Right common carotid artery plus branches (tissue), 1 donor: Measurements from ENCODE around the genes ZNF25, ZNF33B and FXYD4.

- PRO-cap: bidirectional peak, plus-strand start at chr10:35195902, minus-strand start at chr10:35195740; bidirectional peak, plus-strand start at chr10:35196091, minus-strand start at chr10:35196150
Measured at GRCh38 chr10:35195479-35196640, 69.2 kb downstream of the CREM start.

DNA sequence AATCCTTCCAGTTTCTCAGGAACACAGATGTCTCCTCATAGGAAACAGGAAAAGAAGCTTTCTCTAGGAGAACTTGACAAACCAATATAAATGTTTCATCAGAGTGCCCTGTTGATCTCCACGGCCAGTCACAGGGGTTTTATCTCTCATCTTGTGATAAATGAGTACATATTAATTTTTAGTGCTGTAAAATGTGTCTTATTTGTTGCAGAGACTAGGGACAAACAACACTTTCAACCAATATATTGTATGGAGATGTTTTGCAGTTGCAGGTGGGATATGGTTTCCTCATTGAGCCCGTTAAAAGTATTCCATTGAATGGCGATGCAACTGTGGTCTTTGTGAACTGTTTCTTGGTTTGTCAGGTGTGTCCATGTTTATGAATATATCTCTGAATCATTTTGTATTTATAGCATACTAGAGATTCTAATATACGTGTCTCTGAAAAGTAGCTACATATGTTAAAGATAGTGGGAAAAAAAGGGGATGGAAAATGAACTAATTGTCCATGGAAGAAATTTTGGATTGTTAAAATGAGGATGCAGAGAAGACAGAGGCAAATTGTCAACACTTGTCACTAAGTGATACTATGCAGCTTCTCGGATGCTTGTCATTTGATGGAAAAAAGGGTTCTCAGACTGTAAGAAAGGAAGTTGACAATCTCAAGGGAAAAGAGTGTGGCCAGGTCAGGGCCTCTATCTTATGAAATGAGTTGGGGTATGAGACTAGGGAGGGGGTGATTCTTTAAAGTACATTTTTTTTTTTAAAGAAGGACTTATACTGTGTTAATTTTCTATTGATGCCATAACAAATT lies 38.2 kb downstream of the CCNY start:
- PRO-cap: no peak

DNA sequence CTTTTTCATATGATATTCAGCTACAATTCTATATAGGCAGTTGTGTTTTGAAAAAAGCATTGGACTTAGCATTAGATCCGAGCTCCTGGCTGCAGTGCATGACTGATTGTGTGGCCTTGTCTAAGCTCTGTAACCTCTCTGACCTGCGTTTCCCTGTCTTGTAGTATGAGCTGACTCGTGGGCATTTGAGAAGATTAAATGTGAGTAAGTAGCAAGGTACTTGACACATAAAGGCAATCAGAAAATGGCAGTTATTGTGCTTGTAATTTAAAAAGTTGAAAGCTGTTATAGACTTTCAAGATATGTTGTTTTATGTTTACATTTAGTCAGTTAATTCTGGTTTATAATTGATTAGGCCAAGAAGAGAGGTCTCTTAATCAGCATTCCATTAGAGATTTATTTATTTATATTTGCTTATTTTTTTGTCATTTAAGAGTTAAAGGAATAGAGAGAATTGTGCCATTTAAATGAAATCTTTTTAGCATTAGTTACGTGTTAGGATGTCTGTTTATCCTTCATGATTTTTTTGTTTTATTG lies 86.1 kb downstream of the CCNY start:
- PRO-cap: no peak

- PRO-cap: no peak
Measured at GRCh38 chr10:35449237-35450096, 113.2 kb downstream of the CCNY start.

- PRO-cap: no peak
Measured at GRCh38 chr10:35462380-35463026, 126.2 kb downstream of the CCNY start.

DNA sequence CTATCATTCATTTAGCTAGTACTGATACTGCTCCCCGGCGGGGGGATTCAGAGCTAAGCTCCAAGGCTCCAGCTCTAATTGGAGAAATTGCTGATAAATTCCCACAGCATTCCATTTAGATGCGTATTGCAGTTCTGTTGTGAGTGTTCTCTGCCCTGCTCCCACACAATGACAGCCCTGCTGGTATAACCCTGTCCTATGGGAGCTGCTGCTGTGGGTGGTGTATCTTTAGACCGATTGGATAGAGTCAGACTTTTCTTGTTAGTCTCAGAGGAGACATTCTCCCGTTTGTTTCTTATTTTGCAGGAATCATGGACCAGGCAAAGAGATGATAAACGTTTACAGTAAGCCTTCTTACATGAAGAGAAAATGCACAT lies 707.6 kb upstream of the FZD8 start:
- PRO-cap: unidirectional peak, minus-strand start at position 173 of the sequence

DNA sequence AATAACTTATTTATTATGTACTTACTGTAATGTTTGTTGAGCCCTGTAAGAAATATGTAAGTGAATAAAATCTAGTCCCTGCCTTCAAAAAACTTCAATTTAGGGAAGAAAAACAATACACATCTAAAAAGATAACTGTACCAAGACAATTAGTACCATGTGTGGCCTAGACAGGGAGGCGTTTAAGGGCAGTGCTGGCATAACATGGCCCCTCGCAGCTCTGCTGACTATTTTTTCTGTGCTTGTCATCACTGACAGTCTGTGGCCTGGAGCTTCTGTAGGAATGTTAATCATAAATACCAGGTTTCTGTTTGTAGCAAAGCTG lies 277.0 kb downstream of the ANKRD30A start:
- PRO-cap: no peak

GRCh38 chr10:37976046-37977069 lies at the start of gene ZNF25:
Gene ZNF25, minus strand, starts transcription at chr10:37976647.
- PRO-cap: bidirectional peak, plus-strand start at chr10:37976234, minus-strand start at chr10:37976236; bidirectional peak, plus-strand start at chr10:37976798, minus-strand start at chr10:37976546

DNA sequence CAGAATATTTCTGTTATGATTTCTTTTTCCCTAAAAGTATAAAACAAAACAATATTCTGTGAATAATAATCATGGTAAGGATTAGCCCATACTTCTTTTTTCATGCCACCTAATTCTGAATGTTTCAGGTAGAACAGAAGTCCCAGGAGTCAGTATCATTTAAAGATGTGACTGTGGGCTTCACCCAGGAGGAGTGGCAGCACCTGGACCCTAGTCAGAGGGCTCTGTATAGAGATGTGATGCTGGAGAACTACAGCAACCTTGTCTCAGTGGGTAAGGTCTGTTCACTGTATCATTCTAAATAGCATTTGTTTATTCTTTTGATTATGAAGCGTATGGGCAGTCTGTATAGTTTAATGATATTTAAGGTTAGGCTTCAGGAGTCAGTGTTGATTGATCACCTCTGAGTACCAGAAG lies 6.3 kb downstream of the ZNF33A start:
- PRO-cap: no peak

DNA sequence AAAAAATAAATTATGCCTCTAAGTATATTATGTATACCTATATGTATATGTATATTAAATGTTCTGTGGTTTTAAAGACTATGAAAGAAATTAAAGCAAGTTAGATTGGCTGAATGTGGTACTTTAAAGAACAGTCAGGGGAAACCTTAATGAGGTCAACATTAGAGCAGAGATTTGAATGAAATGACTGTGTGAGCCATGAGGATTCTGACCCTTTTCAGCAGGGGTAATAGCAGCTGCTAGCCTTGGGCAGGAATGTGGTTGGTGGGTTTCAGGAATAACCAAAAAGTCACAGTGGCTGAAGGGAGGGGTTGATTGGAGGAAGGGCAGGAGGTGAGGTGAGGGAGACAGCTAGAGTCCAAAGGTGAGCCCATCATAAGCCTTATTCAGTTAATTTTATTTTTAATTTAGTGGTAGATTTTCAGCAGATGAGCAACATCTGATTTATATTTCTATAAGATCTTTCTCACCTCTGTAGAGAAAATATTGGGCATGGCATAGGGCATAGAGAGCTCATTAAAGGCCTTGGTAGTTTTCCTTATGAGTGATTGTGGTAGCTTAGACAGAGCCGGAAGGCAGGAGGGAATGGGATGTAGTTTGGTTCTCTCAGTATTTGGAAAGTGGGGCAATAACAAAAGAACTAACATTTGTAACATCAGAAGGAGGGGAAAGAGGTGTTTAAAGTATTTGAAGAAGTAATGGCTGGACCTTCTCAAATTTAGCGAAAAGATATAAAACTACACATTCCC lies 7.8 kb downstream of the ZNF33A start:
- PRO-cap: no peak

GRCh38 chr10:38105873-38106529 lies 11.9 kb downstream of the ZNF37A start:
- PRO-cap: no peak

DNA sequence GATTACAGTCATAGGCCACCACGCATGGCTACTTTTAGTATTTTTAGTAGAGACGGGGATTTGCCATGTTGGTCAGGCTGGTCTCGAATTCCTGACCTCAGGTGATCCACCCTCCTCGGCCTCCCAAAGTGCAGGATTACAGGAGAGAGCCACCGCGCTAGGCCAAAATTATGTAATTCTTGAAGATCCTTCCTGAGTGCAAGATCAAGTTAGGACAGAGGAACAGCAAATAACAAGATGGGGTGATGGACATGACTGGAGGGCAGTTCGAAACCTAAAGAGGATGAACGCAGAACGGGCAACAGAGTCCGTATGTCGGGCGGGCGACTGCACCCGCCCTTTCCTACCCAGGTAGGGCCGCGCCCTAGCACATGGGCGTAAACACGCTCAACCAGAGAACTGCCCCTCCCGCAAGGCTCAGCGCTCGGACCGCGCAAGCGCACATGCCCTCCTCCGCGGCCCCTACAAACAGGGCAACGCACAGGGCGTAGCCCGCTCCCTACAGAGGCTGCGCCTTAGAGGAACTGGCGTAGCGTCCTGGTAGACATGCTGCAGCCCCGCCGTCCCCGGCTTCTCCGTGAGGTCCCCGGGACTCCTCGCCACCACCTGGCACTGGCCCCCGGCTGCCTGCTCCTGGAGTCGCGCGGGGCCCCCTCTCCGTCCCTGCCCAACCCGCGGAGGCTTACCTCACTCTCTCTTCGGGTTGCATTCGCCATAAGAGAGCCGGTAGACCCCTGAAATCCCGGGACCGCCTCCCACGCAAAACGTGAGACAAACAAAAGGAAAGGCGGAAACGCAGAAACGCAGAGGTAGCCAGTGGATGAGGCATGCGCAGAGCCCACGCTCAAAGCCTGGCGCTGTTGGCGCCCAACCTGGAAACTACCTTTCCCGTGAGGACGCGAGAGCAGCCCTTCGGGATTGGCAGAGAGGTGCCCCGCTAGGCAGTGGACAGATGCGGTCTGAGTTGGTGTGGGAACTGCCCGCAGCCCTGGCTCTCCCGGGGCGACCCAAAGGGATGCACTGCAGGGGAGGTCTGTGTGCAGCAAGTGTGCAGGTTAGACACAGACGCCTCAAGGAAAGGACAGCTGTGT lies at the start of gene ZNF33B:
Gene ZNF33B (minus strand): TSS at position 783 of the 1,091 bp plus-strand sequence.
- PRO-cap: bidirectional peak, plus-strand start at position 543 of the sequence, minus-strand start at position 439 of the sequence; bidirectional peak, plus-strand start at position 806 of the sequence, minus-strand start at position 766 of the sequence; bidirectional peak, plus-strand start at position 951 of the sequence, minus-strand start at position 961 of the sequence

GRCh38 chr10:42638879-42639143 lies 441 bp upstream of the ZNF33B start:
- PRO-cap: no peak

GRCh38 chr10:42691505-42692043 lies 53.2 kb upstream of the ZNF33B start:
- PRO-cap: unidirectional peak, plus-strand start at chr10:42691685

GRCh38 chr10:42792586-42793206 lies 10.1 kb downstream of the BMS1 start:
- PRO-cap: no peak

DNA sequence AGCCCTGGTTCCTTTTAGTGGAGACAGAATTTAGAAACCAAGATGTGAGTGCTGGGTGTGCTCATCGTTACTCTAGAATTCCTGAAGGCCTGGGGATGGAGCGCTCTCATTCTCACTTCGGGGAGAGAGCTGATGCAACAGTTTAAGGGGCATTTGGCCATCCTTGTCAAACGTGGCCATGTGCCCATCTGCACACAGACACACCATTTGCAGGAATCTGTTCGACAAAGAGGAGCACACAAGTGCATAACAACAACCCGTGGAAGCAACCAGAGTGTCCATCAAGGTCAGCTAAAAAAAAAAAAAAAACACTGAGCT lies 23.1 kb upstream of the RET start:
- PRO-cap: no peak

- PRO-cap: no peak
Measured at GRCh38 chr10:43140235-43141016, 2.2 kb downstream of the CSGALNACT2 start.

GRCh38 chr10:43202326-43203417 lies 64.2 kb downstream of the RASGEF1A start:
- PRO-cap: no peak

GRCh38 chr10:43265836-43266194 lies 1.1 kb downstream of the RASGEF1A start:
- PRO-cap: no peak

DNA sequence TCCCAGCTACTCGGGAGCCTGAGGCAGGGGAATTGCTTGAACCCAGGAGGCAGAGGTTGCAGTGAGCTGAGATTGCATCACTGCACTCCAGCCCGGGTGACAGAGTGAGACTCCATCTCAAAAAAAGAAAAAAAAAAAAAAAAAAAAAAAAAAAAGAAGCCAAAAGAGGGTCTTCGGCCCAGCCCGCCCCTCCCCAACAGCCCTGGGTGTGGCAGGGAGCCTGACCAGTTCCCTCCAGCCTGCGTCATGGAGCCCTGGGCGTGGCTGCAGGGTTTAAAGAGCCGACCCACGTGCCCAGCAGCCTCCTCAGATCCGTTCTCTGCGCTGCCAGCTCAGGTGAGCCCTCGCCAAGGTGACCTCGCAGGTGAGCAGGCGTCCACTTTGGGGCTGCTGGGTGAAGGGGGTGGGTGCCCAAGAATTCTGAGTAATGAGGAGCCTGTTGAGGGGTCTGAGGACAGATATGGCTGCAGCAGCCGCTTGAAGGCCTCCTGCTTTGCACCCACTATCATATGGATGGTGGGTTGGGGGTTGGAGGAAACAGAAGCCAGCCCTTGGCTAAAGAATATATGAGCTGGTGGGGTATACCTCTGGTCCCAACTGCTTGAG lies at the start of gene FXYD4:
Gene FXYD4 (plus strand): TSS at position 303 of the 606 bp plus-strand sequence.
- PRO-cap: no peak